Mesenteric fat pad (tissue), 1 donor: ENCODE measurements around a stretch of chr1.

DNA sequence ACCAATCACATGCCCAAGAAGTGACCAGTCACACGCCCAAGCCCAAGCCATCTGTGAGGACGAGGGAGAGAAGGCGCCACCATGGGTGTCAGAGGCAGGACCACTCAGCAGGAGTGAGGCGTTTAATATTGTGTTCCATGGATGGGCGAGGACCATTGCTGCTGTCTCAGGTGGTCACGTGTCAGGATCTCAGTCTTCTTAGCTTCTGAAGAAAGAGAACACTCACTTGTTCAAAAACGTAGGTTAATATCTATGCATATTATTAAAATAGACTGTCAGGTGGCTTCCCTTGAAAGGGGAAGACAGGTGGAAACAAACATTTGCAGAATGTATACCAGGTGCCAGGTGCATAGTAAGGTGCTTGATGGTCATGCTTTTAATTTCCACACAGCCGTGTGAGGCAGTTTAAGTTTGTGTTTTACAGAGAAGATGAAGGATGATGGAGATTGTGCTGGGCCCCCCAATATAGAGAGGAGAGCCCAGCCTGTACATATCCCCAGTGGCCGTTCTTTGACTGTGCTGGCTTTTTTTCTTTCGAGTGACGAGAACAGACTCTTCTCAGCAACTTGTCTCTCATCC is 96.4 kb downstream of the MTR start:
- PRO-cap = no peak

DNA sequence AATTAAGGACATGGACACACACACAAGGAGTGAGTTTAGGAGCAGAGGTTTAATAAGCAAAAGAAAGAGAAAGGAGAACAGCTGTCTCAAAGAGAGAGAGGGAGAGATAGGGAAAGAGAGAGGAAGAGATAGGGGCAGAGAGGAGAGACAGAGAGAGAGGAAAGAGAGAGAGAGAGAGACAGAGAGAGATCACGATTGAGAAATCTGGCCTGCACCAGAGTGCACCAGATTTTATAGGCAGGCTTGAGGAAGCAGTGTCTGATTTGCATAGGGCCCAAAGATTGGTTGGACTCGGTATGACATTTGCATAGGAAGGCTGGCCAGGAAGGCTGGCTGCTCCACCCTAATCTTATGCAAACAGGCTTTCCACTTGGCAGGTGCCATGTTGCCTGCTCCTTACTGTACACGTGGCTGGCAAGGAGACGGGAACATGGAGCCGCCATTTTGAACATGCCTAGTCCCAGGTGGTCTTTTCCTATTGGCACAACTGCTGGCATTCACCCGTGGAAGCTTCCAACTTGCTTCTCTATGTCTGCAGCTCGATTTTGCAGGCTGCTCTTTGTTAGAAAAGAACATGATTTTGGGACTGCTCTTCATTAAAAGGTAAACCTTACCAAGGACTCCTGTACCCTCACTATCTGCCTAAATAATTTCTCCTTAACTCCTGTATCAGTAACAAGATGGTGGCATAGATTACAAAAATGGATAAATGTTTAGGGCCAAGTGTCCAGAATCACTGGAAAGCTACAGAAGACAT is 419.8 kb downstream of the ZP4 start:
- PRO-cap = no peak

GRCh38 chr1:237726730-237727371 is 163.9 kb downstream of the ZP4 start:
- PRO-cap = no peak

DNA sequence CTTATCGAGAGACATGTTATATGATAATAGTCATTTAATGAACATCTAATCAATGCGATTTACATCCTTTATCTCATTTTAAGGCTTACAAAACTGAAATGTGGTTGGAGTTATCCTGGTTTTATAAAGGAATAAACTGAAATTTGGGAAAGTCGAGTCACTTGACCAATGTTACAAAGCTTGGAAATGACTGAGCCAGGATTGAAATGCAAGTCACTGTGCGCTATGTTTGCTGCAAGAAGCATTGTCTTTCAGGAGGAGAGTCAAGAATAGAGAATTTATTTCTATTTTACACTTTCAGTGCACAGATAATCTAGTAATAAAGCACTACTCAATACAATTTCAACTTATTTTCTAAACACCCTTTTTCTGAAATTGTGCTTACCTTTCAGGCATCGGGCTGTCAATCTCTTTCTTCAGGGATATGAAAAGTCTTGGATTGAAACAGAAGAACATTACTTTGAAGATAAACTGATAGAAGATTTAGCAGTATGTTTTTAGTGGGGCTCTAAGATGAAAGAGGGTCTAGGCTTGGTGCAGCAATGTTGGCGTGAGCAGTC is 160.8 kb downstream of the ZP4 start:
- PRO-cap = no peak

DNA sequence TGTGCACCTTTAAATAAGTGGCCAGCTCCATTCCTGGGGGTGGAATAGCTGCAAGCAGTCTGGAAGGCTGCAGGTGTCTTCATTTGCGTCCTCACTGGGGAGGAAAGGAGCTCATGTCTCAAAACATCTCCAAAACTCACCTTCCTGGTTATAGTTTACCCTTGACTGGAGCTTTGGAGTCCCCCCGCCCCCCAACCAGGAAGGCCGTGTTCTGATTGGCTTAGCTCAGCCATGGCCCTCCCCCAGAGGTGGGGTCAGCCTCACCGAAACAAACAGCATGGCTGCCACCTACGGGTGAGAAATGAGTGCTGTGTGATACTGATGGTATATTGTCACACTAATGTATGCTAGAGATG is 91.0 kb downstream of the ZP4 start:
- PRO-cap = no peak

GRCh38 chr1:239714326-239715160 is 328.2 kb downstream of the CHRM3 start:
- PRO-cap = no peak

DNA sequence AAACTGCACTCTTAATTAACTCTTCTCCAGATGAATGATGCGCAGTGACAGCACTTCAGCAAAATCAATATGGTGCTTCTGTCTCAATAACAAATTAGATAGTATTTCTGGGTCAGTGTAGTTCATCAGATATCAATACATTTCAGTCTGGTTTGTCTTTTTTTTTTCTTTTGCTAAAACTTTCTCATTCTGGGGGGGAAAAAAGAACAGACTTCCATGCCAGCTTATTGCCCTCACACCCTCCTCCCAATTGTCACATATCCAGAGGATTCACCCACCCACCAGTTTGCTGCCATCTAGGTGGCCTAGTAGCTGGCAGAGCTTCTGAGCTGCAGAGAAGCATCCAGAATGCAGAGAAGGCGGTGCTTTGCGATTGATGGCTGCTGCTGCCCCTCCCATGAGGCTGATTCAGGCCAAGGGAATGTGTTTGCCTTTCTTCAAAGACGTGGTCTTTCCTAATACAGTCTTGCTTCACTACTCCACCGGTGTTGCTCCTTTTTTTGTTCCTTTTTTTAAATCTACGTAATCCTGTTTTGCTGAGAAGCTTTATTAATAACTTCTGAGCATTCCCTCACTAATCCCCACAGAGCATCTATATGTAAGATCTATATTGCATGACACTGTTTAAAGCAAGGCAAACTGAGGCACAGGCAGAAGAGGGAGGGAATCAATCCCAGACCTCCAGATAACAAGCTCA is 275.7 kb upstream of the FMN2 start:
- PRO-cap = no peak

DNA sequence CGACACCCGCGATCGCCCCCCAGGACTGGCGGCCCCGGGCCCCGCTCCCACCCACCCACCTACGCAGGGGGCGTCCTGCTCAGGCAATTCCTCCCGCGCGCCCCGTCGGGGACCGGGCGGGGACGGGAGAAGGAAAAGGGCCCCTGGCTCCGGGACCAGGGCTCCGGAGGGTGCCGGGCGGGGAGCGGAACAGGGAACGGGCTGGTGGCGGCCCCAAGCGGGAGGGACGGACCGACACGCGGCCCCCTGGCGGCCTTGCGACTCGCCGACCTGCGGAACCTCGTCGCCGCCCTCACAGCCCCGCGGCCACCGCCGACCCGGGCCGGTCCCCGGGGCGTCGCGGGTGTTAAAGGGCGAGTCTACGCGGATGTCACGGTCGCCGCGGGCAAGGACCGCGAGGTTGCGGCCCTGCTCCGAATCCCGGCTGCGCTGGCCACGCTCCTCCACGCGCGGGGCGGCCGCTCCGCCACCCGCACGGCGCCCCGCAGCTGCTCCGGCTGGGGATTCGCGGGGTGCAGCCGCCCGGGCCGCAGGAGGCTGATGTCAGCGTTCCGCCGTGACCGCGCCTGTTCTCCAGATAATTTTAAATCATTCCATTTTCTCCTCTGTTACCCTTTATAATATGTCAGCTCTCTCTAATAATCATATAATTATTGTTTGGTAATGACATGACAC is 93.8 kb upstream of the FMN2 start:
- PRO-cap = no peak

- PRO-cap = no peak
Measured at GRCh38 chr1:241597371-241598148, 42.6 kb downstream of the CHML start.

- PRO-cap = no peak
Measured at GRCh38 chr1:241603615-241604408, 36.4 kb downstream of the CHML start.

GRCh38 chr1:241612473-241613099 is 27.6 kb downstream of the CHML start:
- PRO-cap = no peak

DNA sequence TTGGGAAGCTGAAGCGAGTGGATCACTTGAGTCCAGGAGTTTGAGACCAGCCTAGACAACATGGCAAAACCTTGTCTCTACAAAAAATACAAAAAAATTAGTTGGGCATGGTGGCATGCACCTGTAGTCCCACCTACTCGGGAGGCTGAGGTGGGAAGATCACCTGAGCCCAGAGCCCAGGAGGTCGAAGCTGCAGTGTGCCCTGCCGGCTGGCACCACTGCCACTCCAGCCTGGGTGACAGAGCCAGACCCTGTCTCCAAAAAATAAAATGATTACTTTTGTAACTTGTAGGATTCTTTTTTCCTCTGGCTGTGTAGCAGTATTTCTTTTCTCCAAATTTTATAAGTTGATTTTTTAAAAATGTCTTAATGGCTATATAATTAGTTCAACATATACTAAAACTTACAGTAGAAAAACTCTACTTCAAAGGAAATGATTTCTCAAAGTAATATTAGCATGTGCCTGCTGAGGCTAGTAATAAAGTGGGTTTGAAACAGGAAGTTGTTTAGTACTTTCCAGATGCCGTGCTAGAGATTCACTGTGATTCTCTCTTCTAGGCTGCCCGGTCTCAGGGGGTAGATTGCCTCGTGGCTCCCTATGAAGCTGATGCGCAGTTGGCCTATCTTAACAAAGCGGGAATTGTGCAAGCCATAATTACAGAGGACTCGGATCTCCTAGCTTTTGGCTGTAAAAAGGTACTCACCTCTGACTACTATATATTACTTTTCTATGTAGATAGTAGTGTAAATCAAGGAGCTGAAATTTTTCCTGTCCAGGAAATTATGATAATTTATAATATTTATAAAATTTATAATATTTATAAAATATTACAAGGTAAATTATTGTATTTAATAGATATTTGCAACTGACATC is 9.0 kb downstream of the EXO1 start:
- PRO-cap = no peak

GRCh38 chr1:241972585-241973198 is 15.1 kb downstream of the BECN2 start:
- PRO-cap = no peak

- PRO-cap = no peak
Measured at GRCh38 chr1:242098976-242099310, 100.0 kb upstream of the MAP1LC3C start.

DNA sequence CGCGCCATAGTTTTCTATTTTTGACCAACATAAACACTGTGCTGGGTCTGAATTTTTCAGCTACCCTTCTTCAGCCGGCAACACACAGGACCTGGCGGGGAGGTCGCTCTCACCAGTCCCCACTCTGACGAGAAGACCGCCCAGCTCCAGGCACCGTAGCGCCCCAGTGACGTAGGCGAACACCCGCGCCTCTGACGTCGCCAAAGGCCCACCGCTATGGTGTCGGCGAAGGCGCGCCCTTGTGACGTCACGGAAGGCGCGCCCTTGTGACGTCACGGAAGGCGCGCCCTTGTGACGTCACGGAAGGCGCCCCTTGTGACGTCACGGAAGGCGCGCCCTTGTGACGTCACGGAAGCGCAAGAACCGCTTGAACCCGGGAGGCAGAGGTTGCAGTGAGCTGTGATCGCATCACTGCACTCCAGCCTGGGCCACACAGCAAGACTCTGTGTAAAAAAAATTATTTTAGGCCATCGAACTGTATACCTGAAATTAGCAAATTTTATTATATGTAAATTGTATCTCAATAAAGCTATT is 153.5 kb downstream of the CEP170 start:
- PRO-cap = no peak

- PRO-cap = no peak
Measured at GRCh38 chr1:243113911-243114579, 141.0 kb downstream of the CEP170 start.

DNA sequence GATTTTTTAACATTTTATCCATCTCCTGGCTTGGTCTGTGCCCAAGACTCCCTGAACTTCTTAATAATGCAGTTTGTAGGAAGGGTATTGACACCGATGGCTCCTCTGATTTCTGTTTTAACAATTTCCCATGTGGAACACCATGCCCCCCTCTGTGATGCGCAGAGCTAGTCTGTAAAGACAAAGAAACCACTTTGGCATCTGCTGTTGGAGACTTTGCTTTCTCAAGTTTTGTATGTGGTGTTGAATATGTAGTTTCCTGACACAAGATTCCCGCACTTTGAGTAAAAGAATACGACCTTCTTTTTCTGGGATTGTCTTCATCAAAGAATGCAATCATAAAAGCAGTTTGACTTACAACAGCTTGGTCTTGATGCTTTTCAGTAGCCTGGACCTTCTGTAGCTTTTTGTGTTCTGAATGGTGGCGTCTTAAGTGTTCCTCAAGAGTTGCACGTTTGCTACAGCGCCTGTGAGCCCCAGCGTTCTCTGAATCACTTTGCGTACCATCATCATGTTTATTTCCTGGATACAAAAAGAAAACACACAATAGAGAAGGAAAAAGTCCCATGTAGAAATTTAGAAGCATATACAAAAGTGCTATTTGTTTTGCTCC is 69.1 kb downstream of the CEP170 start:
- PRO-cap = no peak

GRCh38 chr1:243316376-243317242 is 60.8 kb downstream of the SDCCAG8 start:
- PRO-cap = no peak

GRCh38 chr1:243367002-243367752 is 111.3 kb downstream of the SDCCAG8 start:
- PRO-cap = no peak

DNA sequence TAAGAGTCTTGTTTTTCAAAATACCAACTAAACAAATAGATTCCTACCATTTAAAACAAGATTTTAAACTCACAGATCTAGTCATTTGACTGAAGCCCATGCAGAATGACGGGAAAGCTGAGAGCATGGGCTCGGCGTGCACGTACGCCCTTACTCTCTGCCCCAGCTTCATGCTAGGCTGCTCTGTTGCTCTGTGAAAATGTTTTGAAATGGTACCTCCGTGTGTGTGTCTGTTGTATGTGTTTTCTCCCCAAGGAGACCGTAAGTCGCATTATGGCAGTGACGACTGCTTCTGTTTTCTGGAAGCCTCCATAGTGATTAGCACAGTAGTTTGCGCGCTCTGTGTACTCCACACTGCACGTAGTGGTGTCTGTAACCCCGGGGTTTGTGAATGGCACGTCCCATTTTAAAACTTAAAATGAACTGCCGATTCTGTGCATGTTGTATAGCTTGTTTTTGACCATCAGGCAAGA is 165.4 kb downstream of the SDCCAG8 start:
- PRO-cap = no peak